Placental pericyte (primary cell): ENCODE measurements around a stretch of chr4.

- CAGE, long polyA plus RNA: no peak
These were observed 8.2 kb upstream of the FGFRL1 start for GRCh38 chr4:1002815-1003938.

GRCh38 chr4:1022206-1022527, 10.7 kb downstream of the FGFRL1 start:
- CAGE, long polyA plus RNA: no peak

GRCh38 chr4:1025806-1026781, 14.7 kb downstream of the FGFRL1 start:
- CAGE, long polyA plus RNA: no peak

DNA sequence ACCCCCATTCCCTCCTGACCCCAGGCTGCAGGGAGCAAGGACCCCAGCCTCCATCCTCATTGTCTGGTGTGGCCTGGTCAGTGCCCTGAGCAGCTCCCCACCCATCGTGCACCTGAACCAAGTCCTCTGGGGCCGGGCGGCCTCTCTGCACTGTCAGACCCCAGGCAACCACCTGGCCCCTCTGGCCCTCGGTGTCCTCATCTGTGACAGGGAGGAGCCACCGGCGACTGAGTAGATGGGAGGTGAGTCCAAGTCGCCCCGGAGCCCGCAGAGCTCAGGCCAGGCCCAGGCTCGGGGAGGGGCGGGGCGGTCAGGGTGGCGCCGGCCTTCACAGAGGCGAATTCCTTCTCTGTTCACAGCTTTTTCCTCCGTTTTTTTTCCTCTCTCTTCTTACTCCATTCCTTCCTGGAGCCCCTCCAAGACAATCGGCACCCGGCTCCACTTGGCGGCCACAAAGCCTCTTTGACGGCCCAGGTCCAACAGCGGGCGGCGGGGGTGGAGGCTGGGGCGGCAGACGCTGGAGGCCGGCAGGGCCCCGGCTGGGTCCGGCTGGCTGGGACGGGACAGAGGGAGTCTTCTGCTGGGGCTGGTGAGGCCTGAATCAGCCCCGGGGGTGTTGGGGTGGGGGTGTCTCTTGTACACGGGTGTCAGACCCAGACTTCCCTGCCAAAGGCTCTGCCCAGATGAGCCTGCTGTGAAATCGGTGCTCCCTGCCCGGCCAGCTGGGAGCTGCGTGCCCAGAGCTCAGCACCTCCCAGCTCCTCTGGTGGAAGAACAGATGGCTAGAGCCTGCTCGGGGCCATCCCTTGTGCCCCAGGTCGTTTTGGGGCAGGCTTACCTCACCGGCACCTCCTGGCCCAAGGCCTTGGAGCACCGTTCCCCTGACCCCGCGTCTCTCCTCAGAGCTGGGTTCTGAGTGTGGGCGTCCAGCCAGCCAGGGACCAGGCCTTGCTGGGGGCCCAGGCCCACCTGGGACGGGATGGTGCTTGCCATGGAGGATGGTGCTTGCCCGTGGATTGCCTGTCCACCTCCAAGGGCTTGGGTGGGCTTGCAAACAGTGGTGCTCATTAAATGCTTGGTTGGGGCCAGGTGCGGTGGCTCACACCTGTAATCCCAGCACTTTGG, 22.6 kb downstream of the FGFRL1 start:
- CAGE, long polyA plus RNA: no peak

DNA sequence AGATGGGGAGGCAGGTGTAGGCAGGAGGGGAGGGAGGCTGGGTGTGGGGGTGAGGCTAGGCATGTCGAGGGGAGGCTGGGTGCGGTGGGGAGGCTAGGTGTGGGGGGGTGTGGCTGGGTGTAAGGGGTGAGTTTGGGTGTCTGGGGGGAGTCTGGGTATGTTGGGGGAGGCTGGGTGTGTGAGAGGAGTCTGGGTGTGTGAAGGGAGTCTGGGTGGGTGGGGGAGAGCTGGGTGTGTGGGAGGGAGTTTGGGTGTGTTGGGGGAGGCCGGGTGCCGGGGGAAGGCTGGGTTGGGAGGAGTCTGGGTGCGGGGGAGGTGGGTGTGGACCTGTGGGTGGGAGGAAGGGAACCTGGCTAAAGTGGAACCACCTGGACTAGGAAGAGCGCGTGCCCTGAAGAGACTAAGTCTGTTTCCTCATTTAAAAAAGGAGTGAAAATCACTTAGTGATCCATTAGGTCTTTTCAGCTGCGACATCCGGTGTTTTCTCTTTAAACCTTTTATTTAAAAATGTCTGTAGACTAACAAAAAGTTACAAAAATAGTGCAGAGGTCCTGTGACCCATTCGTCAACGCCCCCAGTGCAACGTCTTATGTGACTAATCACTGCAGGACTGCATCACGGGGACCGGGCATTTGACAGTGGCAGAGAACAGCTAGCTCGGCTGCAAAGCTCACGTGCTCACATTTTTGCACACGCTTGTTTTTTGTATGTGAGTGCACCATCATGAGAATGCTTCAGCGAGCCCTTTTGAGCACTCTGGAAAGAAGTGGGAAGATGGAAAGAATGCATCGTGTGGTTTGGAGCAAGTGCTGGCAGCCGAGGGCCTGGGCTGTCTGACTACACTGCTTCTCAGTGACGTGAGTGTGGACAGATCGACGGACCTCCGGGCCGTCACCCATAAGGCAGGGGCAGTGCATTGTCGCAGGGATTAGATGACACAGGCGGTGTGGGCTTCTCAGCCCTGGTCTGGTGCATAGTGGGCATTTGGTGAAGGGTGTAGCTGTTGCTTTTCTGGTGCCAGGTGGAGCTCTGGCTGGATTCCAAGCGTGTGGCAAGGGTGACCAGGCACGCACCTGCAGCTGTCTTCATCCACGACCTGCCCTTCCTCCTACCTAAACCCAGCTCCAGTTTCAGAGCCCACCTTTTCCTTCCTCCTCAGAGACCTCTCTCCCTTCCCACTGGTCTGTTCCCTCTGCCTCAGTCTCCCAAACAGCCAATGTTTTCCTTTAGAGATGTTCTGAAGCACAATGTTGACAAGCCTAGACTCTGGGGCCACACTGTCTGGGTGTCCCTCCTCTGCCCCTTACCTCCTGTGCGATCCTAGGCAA, 17.9 kb downstream of the SPON2 start:
- CAGE, long polyA plus RNA: no peak

DNA sequence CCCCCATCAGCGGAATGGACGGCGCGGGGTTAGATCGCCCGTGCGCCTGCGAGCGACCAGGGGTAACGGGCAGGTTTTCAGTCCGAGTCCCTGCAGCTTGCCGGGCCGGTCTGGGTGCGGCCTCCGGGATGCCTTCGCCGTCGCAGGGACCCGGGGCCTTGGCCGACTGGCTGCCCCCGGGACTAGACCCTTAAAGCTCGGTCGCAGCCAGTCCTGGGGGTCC, 240 bp downstream of the SPON2 start:
- CAGE, long polyA plus RNA: no peak

DNA sequence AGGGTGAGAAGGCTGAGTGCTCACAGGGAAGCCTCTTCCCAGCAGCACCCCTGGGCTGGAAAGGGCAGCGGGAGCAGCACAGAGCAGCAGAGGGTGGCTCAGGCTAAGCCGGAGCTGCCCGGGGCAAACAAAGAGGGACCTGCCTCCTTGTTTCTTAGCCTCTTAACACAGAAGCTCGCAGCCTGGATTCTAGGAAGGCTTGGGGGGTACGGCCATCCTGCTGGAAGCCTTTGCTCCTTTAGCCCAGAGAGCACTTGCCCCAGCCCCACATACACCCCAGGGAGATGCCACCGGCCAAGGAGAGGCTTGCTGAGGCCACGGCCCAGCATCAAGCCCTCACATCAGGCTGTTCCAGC, 20.1 kb upstream of the SPON2 start:
- CAGE, long polyA plus RNA: no peak

- CAGE, long polyA plus RNA: no peak
These were observed 22.4 kb upstream of the SPON2 start for GRCh38 chr4:1194176-1195705.

DNA sequence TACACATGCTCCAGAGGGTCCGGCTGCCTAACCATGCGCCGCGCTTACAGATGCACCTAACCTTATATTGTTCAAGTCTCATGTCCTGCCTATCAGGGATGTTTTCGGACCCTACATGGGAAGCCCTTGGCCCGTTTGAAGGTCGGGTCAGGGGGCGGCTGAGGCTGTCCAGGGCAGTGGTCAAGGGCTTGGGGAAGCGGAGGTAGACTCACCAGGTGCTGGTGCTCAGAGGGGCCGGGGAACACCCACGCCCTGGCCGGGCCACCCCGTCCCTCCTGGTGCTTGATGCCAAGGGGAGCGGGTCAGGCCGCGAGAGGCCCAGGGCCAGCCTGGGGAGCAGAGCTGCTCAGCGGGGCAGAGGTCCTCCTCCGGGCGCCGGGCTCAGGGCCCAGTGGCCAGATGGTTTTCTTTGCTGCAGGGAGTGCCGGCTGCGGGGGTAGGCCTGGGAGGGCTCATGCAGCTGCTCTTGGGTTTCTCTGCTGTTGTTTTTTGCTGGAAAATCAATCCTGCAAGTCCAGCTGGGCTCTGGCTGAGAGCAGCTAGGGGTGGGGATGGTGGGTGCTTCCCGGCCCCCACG, 35.4 kb upstream of the SPON2 start:
- CAGE, long polyA plus RNA: no peak

GRCh38 chr4:1209718-1210406, 37.5 kb upstream of the SPON2 start:
- CAGE, long polyA plus RNA: no peak

- CAGE, long polyA plus RNA: no peak
These were observed 31.9 kb downstream of the CTBP1 start for GRCh38 chr4:1216856-1217704.

DNA sequence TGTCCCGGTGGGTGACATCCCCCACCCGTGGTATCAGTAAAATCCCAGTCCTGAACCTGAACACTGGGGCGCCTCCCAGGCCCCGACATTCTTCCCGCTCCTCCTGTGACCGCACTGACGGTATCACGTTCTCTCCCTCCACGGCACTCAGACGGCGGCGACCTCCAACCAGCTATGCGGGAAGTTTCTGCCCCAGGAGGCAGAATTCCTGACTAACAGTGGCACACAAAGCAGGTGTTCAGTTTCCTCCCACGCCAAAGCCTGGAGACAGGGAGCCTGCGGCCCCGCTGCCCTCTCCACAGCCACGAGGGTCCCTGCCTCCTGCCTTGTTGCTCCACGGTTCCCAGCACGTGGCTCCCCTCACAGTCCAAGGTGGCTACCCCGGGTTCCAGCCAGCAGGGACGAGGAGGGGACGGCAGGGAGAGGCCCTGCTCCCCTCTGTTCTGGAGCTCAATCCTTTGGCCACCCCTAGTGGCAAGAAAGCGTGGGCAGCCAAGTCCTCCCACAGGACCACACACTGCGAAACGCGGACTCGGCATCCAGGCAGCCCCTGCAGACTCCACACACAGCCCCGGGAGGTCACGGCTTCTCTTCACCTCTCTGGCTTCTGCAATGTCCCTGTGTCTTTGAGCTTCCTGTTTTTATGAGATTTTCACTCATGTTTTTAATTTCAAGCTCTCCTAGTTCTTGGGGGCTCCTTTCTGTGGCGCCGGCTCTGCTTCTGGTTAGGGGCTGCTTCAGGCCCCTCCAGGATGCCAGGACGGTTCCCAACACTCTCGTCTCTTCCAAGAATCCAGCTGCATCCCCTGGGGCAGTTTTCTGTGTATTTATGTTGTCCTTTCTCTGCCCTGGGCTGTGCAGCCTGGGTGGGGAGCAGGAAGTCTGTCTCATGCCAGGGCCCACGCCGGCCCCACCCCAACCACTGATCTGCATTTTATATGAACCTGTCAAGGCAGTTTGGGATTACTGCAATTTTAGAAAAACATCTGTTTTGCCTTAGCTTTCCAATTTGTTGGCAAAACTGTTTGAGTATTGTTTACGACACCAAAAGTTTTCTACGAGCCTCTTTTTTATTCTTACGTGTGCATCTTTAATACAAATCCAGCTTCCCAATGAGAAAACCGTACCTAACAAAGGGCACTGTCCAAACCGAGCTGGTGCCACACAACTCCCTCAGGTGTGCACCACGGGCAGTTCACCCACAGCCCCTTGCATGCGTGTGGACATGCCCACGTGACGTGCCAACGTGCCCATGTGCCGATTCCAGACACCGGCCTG, 14.9 kb downstream of the CTBP1 start:
- CAGE, long polyA plus RNA: no peak

DNA sequence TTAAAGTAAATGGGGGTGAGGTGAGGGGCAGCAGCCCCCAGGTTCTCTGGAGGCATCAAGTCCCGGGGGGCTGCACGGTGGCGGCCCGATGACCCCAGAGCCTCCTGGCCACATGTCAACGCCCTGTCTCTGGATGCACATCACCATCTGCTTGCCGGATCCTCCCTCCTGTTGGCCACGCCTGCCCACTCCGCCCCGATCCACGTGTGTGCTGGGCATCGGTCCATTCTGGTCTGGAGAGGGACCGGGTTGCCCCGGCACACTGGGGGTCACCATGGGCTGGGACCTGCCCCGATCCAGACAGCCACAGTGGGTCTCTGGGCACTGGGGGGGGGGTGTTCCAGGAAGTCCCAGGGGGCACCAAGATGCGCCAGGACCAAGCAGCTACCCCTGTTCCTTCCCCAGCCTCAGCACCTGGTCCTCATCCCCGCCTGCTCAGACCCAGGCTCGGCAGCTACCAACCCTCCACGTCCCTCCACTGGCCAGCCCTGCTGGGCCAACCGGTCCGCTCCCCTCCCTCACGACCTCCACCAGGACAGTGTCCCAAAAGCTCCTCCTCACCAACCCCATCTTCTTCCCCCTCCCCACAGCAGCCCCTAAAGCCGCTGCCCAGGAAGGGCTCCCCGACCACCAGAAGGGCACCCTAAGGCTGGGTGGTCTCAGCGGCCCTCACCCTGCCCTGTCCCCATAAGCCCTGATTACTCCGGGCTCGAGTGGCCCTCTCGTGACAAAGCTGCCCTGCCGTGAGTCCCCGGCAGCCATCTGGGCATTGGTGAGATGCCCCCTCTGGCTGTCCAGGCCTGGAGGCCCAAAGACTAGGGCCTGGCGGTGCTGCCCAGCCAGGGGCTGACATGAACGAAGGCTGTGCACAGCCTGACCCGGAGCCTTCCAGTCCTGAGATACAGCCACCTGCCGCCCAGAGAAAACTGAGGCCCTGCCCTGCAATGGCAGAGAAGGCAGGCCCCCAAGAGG, 4.6 kb downstream of the CTBP1 start:
- CAGE, long polyA plus RNA: no peak

- CAGE, long polyA plus RNA: no peak
These were observed 3.2 kb downstream of the CTBP1 start for GRCh38 chr4:1245734-1246162.

DNA sequence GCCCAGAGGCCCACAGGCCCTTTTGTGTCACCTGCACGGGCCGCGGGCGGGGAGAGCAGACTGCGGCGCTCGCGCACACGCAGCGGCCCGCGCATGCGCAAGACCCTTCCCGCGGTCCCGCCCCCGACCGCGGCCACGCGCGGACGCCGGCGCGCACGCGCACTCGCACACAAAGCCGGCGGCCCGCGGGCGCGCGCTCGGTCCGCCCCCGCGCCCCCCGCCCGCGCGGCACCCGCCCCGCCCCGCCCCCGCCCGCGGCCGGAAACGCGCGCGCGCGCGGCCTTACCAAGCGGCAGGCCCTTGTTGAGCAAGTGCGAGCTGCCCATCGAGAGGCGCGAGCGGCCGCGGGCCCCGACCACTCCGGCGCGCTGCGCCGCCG, 311 bp downstream of the CTBP1 start:
- CAGE, long polyA plus RNA: no peak

- CAGE, long polyA plus RNA: no peak
These were observed 5.1 kb downstream of the MAEA start for GRCh38 chr4:1294473-1295532.

- CAGE, long polyA plus RNA: no peak
These were observed 9.8 kb downstream of the MAEA start for GRCh38 chr4:1299393-1299993.

DNA sequence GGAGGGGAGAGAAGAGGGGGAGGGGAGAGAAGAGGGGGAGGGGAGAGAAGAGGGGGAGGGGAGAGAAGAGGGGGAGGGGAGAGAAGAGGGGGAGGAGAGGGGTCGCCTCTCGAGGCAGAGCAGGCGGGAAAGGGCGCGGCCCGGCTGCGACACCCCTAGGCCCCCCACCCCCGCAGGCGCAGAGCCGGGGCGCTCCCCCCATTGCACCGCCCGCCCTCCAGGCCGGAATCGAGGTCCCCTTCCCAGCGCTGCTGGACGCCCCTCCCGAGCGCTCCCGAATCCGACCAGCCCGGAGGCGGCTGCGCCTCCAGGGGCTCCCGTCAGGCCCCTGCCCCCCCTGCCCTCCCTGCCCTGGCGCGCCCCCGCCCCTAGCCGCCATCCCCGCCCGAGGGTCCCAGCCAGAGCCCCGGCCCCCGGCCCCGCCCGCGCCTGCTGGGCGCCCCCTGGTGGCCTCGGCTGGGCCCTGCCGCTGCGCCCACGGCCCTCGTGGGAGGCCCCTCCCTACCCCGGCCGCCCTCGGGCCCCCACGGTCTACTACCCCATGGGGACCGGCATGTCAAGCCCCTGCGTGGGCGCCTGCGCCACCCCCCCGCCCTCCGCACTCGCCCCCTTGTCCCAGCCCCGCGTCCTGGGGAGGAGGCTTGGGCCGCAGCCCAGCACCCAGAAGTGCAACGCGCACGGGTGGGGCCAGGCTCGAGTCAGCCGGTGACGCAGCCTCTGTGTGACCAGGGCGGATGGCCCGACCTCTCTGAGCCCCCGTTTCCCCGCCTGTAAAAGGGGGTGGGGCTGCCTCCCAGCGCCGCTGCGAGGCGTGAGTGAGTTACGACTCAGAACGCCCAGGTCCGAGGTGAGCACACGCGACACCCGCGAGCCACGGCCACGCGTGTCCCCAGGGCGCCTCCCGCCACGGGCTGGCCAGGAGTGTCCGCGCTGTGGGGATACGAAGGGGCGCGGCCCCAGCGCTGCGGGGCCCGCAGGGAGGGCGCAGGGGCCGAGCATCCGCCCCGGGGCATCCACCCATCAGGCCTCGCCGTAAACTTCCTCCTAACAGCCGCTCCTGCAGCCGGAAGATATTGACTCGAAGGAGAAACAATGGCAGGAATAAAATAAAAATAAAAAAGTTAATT, 104.9 kb downstream of the FAM53A start:
- CAGE, long polyA plus RNA: no peak

- CAGE, long polyA plus RNA: no peak
These were observed 877 bp downstream of the FAM53A start for GRCh38 chr4:1683054-1683818.

DNA sequence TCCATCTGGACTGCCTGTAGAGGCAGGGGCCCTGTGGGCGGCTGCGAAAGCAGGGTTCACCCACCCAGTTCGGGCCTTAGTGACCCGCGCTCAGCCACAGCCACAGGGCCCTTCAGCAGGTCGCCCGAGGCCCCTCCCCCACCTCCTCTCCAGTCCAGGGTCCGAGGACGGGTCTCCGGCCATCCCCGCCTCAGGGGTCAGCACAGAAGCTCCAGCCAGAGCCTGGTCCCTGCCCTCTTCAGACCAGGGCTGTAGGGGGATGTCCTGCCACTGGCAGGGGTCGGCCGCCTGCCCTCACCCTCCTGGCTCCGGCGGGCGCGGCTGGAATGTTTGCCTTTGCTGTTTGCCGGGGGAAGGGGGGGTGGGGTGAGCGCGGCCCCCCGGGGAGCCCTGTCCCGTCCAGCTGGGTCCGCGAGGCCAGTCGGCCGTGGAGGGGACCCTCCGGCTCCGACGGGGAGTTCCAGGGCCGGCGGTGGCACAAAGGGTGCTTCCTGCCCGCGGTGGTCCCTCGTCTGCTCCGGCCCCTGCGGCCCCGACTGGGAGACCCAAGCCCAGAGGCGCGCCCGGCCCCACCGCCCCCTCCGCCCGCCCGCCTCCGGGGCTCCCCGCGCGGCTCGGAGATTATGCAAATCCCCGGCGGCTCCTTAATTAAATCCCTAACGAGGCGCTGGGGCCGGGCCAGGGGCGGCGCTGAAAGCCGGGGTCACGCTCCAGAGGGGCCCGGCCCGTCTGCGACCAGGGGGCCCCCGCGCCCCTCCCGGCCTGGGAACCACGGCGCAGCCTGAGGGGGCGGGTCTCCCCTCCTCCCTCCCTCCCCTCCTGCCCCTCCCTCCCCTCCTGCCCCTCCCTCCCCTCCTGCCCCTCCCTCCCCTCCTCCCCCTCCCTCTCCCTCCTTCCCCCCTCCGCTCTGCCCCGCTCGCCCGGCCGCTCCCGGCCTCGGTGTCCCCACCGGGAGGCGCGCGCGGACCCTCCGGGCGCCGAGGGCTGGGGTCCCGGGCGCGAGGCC, 26.2 kb upstream of the FGFR3 start:
- CAGE, long polyA plus RNA: no peak